SK-N-DZ (cell line): Measurements from ENCODE around the gene POU5F2.

DNA sequence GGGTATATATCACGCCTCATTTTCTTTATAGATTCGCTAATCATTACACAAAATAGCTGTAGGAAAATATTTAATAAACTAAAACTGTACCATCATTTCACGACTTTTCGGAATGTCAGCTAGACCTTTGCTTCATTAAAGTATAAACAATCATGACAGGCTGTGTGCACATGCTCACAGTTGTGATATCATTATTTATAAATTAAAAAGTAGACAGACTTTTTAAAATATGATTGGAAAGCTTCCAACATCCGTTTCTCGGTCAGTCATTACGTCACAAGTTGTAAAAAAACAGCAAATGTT is 1.3 kb downstream of the CCNH start:
RAMPAGE:
- cytosol, long total RNA = no peak
- nucleus, long total RNA = no peak

DNA sequence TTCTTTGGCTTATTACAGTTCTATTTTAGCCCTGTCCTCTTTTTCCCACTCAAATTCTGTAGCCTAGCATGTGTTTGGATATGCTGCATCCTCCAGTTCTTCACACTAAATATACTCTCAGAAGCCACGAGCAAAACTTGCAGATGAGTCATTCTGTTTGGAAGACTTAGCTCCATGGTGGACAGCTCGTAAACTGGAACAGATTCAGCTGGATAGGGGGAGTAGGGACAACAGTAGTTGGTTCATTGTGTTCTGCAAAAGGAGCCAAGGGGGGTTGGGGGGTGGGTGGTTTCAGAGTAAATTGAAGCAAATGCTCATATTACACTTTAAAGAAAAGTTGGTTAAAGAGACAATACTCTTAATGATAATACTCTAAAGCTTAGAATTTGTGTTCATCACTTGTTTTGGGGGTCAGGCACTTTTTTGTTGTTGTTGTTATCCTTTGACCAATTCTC is 369.3 kb downstream of the TMEM161B start:
RAMPAGE:
- cytosol, long total RNA = no peak
- nucleus, long total RNA = no peak

GRCh38 chr5:88172722-88173305 is 95.8 kb downstream of the TMEM161B start:
RAMPAGE:
- cytosol, long total RNA = no peak
- nucleus, long total RNA = no peak

RAMPAGE:
- cytosol, long total RNA = no peak
- nucleus, long total RNA = no peak
These were observed 233.7 kb upstream of the TMEM161B start for GRCh38 chr5:88502463-88502664.

DNA sequence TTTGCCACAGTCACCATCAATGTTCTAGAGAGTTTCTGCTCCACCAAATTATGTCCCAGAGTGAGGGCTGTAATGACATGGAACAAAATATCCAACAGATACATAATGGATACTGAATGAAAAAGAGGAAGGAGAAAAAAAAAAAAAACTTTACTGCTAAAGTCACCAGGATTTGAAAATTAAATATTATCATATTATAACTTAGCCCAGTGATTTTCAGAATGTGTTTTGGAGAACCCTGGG is 292.5 kb upstream of the TMEM161B start:
RAMPAGE:
- cytosol, long total RNA = no peak
- nucleus, long total RNA = no peak

RAMPAGE:
- cytosol, long total RNA = no peak
- nucleus, long total RNA = no peak
These were observed 58.2 kb downstream of the MEF2C start for GRCh38 chr5:88824732-88825254.

RAMPAGE:
- cytosol, long total RNA = no peak
- nucleus, long total RNA = no peak
These were observed 21.6 kb upstream of the MEF2C start for GRCh38 chr5:88904514-88904967.

GRCh38 chr5:89041283-89041724 is 158.3 kb upstream of the MEF2C start:
RAMPAGE:
- cytosol, long total RNA = no peak
- nucleus, long total RNA = no peak

DNA sequence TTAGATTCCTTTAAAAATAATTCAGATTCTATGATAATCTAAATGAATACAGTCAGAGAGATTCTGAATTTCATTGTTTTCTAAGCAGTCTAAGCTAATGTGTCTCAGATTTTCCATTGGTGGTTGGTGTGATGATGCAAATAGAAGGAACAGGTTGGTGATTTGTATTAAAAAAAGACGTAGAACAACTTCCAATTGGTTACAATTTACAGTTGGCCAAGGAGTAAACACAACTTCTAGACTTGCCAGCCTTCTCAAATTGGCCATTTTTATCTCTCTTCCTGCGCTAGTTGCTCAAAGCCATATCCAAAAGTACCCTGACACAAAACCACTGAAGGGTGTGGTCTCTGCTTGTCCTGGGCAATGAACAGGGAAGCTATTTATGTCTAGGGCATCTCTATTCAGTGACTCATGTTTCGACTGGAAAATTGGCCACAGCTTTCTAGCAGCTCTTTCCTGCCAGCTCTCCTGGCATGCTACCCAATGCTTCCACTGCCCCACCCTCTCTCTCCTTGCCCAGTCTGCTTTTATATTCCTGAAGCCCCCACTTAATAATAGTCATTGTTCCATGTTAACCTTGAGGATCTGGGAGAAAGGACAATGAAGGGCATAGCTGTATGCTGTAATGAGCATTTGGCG is 574.9 kb upstream of the MEF2C start:
RAMPAGE:
- cytosol, long total RNA = no peak
- nucleus, long total RNA = no peak

DNA sequence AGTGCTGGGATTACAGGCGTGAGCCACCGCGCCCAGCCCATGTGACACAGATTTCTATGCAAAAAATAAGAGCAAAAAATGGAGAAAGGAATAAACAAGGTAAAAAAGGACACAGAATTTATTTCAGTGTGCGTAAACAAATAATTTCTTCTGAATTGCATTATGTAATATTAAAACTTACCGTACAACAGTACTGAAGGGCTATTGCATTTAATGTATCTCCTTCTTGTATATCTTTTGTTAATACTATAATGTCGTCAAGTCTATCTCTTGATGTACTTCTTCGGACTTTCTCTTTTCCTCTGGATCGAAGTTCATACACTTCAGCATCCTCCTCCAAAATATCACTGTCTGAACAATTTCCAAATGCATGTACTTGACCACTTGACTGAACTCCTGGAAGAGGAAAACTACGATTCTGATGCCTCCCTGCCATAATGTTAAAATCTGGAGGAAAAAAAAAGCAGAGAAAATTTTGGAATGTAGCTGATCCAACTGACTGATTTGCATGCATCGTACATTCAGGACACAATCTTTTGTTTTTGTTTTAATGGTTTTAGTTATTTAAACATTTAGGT is 4.4 kb downstream of the LYSMD3 start:
RAMPAGE:
- cytosol, long total RNA = no peak
- nucleus, long total RNA = no peak

RAMPAGE:
- cytosol, long total RNA = no peak
- nucleus, long total RNA = no peak
These were observed 896 bp downstream of the LYSMD3 start for GRCh38 chr5:90528438-90528938.

DNA sequence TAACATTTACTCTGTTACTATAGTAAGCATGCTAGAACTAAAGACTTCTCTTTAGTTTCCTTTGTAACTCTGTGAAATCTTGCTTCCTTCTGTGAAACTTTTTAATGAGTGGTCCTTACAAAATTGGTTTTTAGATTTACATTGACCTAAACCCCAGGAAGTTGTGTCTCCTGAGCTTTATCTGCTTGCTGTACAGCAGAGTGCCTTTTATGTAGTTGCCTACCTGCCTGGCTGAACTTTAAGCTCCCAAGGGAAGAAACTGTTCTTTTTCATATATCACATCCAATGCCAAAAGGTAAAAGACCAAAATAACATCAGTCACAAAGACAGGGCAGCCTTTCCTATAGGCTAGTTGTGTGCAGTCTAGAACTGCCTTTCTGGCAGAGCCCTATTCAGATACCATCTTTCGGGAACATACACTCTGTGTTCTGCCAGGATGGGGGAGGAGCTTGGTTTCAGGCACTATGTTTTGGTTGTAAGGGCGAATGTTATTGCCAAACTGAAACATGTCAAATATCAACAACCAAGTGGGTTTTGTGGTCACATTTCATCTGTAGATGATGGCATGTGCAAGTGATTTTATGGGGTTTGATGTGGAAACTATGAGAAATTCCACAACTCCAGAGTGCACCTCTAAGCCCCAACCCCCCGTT is 314.4 kb downstream of the ADGRV1 start:
RAMPAGE:
- cytosol, long total RNA = no peak
- nucleus, long total RNA = no peak

DNA sequence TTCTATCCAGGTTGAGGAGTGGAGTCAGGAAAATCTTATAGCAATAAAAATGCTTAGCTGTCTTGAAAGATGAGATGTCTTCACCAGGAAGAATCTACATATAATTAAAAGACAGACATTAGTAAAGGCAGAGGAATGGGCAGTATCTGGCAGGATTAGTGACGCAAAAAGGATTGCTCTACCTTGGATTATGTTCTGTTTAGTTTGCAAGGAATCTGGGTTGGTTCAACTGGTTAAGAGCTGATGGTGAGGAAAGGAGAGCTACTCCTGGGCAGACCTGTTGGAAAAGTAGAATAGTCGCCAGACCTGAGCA is 318.4 kb downstream of the ADGRV1 start:
RAMPAGE:
- cytosol, long total RNA = no peak
- nucleus, long total RNA = no peak

RAMPAGE:
- cytosol, long total RNA = no peak
- nucleus, long total RNA = no peak
These were observed 14.6 kb downstream of the ARRDC3 start for GRCh38 chr5:91368202-91369281.

DNA sequence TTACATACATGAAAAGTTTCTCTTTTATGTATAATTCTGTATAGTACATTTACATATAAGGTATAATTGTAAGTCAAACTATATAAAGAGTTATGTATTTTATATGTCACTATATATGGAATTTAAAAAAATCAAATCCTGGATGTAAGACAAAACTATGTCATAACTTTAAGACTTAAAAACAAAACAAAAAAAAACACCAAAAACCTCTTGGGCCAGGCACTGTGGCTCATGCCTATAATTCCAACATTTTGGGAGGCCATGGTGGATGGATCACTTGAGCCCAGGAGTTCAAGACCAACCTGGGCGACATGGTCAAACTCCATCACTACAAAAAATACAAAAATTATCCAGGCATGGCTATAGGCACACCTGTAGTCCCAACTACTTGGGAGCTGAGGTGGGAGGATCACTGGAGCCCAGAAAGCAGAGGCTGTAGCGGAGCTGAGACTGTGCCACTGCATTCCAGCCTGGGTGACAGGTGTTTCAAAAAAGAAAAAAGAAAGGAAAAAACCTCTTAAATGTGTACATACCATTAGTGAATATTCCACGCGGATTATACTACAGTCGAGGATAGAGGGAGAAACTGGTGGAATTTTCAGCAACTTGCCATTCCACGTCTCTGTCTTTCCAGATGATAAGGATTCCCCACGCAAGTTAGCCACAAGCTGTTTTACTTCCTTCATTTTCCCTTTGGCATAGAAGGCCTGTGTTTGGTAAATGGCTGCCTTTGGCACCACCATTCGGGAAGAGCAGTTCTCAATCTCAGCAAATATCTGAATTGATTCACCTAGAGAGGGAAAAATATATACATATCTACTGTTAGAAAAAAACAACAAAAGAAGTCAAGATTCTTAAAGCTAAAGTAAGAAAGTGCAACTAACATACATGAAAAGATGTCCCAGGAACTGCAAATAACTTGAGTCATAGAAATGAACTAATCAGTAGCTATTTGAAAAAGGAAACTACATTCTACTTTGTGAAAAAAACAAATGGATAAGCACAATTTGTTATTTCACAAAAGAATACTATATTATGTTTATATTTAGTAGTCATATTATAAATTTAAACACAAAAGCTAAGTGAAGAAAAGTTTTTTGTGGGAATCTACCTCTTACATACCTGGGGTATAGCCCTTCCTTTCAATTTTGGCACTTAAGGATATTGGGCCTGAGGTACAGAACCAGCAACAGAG is 8.3 kb downstream of the ARRDC3 start:
RAMPAGE:
- cytosol, long total RNA = no peak
- nucleus, long total RNA = no peak

DNA sequence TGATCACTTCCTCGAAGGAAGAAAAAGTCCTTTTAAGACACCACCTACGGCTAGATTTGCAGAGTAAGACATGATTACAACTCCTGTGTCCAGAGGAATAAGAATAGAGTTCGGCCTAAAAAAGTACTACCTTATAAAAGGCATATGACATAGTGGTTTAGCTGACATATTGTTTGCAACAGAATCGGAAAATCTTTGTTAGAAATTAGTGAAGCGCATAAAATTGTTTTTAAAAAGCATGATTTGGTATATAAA is 946 bp upstream of the ARRDC3 start:
RAMPAGE:
- cytosol, long total RNA = no peak
- nucleus, long total RNA = no peak

RAMPAGE:
- cytosol, long total RNA = no peak
- nucleus, long total RNA = no peak
These were observed 816.2 kb upstream of the ARRDC3 start for GRCh38 chr5:92199343-92199731.

GRCh38 chr5:93359548-93359899 is 223.5 kb upstream of the NR2F1 start:
RAMPAGE:
- cytosol, long total RNA = no peak
- nucleus, long total RNA = no peak

DNA sequence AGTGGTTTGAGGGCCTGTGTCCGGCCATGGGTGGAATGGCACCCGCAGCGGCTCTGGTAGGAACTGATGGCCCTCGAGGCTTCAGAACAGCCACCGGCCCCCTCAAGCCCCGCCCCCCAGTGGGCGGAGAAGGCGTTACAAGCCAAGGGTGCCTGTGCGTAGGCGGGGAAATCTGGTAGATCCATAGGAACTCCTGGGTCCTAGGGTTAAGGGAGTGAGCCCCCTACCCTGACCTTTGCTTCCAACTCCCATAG is at the start of gene POU5F2:
POU5F2 (minus strand) TSS at position 65 of the 254 bp plus-strand sequence.
RAMPAGE:
- cytosol, long total RNA = no peak
- nucleus, long total RNA = no peak

RAMPAGE:
- cytosol, long total RNA = no peak
- nucleus, long total RNA = no peak
These were observed 34.1 kb upstream of the POU5F2 start for GRCh38 chr5:93775486-93775932.